Peritoneum (tissue), 1 donor: ENCODE measurements around the gene TWIST1.

DNA sequence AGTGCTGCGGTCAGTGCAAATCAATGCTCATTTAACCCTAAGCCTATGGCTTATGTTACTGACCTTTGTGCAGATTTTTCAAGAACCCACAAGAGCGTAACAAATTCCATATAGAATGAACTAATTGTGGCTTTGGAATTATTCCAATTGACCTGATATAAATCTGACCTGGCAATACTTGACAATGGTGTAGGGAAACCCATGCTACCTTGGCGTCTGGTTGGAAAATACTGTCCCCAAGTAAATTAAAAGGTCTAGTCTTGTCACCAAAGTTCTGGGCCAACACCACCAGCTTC, 320.8 kb downstream of the AHR start:
- PRO-cap: no peak

DNA sequence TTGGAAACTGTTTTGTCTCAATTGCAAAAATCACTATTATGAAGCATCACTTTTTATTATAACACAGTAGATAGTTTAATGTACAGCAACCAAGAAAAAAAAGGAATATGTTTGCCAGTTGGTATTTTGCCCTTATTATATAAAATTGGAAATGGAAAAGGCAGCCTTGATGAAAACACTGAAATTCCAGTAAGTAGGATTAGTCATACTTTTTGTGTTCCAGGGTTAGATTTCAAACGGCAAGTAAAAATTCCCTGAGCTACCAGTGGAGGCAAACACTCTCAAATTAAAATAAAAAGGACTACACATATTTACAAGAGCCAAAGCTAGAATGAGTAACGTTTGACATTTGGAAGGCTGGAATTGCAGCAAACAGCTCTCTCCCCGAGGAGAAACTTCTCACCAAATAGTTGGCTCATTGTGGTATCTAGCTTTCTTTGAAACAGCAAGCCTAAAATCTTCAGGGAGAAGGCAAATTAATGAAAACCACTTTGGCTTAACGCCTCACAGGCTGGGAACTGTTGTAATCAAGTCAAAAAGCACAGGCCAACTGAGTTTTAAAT, 288.5 kb downstream of the SNX13 start:
- PRO-cap: no peak

DNA sequence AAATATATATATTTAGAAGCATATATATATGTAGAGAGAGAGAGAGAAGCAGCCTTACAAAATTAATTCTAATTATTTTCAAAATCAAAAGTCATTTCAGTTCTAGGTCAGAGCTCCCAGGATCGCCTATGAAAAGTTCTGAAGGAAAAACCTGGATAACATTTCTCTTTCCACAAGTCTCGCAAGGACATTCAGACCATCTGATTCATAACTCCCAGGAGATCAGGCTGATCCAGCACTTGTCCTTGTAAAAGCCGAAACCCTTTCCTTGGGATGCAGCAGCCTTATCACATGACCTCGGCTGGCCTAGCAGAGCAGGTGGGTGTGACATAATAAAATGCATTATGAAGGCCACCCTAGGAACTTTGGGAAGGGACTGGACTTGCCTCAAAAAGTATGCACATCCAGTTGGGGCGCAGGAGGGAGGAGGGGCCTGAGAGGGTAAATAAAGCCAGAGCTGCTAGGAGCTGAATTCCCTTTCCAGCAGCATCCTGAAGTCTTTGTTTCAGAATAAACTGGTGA, 260.9 kb downstream of the SNX13 start:
- PRO-cap: no peak

DNA sequence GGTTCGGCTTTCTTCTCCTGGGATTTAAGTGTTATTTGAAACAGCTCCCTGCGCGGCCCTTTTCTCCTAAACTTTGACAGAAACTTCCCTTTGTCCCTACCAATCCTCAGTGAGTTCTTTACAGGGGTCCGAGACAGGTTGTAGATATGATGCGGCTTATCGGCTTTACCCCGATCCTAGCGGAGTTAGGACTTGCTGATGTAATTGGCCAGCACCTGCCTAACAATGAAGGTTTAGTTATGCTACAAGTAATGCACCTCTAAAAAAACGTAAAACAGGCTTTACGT, 563 bp upstream of the SNX13 start:
- PRO-cap: no peak

DNA sequence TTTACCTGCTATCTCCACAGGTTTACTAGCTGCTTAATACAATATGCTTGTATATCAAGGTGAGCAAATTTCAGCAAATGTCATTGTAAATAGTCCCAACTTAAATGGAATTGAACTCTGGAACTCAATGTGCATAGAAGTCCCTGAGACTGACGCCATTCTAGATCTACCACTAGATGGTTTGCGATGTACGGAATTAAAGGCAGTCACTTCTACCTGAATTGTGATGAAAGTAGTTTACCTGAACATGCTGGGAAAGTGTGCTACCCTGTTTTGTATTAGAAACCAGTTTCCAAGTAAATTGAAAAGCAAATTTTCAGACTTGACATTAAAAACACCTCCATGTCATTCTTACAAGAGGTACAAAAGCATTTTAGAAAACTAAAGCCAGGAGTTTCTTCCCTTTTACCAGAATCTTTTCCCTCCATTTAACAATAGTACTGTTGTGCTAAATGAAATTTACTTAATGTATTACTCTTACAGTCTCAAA, 952 bp upstream of the SNX13 start:
- PRO-cap: no peak

DNA sequence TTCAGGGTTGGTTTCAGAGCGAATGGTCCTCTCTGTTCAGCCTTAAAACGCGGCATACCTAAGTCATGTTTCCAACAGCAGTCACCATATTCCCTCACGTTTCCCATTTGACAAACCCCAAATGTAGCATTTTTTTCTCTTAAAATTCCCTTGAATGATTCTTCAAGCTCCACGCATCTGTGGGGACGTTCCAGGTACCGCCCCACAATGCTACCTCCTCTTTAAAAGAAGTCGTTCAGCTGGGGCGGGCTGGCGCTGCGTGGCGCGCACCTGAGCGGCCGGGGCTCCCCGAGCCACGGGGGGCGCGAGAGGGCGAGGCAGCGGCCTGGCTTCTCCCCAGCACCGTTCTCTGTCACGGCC, 58.4 kb upstream of the PRPS1L1 start:
- PRO-cap: no peak

DNA sequence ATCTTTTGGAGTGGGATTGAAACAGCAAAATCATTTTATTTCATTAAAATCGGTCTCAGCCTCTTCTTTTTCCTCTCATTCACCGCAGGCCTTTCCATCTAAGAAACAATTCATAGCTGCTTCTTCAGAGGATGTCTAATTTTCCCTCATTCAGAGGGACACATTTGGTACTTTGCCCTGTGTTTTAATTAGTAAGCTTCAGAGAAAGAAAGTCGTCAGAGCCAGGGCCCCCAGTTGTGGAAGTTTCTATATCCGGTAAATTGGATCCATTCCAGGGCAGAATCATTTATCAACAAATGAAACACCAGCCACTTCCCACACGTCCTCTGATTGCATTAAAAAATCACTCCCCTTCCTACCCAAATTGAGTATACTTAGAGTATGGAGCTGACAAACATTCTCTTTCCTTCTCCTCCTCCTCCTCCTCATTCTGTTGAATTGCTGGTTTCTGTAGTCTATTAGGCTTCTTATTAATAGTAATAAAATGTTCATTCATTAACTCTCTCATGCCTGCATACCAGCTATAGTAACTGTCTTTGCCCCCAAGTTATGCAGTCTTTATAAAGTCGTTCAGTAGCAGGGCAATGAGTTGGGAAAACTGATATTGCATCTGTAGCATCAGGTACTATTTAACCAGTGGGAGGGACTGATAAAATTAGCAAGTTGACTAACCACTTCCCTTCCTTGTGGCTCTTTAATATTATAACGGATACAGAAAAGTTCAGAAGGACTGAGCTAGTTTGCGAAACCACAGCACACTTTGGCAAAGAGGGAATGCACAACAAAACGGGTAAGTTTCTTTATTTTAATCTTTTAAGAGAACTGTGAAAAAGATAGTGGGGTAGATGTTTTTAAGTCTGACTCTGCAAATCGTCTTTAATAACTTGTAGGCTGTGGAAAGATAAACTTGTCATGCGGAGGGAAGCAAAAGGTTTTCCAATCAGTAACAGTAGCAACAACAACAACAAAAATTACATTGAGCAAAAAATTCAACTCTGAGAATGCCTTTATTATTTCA, 205.5 kb upstream of the HDAC9 start:
- PRO-cap: no peak

GRCh38 chr7:18294162-18294714, 201.3 kb upstream of the HDAC9 start:
- PRO-cap: no peak

GRCh38 chr7:18928486-18928864, 189.0 kb downstream of the TWIST1 start:
- PRO-cap: no peak

DNA sequence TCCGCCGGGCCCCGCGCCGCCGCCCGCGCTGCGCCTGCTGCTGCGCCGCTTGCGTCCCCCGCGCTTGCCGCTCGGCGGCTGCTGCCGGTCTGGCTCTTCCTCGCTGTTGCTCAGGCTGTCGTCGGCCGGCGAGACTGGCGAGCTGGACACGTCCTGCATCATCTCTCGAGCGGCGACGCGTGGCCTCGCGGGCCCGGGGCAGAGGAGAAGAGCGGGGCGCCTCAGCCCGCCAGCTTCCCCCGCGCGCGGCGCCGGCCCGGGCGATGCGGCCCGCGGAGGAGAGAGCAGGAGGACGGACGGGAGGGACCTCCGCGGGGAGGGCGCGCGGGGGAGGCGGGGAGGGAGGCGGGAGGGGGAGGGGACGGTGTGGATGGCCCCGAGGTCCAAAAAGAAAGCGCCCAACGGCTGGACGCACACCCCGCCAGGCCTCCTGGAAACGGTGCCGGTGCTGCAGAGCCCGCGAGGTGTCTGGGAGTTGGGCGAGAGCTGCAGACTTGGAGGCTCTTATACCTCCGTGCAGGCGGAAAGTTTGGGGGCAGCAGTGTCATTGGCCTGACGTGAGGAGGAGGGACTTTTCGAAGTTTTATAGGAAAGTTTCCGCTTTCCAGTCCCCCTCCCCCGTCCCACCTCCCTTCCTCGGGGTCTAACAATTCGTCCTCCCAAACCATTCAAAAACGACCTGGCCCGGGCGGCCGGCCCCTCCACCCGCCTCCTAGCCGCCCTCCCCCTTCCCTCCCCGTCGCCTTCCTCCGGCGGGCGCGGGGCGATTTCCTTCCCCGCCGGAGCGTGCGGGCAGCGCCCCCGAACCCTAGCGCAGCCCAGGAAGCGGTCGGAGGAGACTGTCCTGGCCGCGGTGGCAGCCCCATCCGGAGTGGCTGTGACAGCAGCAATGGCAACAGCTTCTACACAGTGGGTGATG, at the start of gene TWIST1:
Gene TWIST1, minus strand, starts transcription at position 477 of the 919 bp plus-strand sequence.
- PRO-cap: unidirectional peak, minus-strand start at position 477 of the sequence

- PRO-cap: no peak
Measured at GRCh38 chr7:20114184-20115042, 102.8 kb downstream of the MACC1 start.

- PRO-cap: no peak
Measured at GRCh38 chr7:20307071-20307575, 23.6 kb upstream of the ITGB8 start.

DNA sequence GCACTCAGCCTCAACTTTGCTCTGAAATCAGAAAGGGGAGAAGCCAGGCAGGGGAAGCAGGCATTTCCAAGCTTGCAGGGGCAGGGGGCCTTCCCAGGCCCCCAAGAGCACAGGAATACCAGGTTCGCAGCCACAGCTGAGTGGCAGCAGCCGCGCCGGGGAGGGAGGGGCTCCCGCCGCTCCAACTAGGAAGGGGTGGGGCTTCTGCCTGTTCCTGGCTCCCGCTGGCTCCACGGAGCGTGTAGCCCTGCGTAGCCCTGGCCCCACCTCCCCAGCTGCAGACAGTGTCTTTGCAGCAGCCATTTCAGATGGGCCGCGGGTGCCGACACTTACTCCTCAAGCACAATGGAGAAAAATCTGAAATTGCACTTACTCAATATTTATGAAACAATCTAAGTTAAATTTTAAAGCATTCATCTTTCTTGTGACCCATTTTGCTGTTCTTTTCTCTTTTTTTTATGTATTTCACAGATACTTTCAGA, 54.9 kb upstream of the ABCB5 start:
- PRO-cap: no peak

GRCh38 chr7:22153977-22154789, 202.8 kb downstream of the RAPGEF5 start:
- PRO-cap: no peak

GRCh38 chr7:22212232-22212800, 144.6 kb downstream of the RAPGEF5 start:
- PRO-cap: no peak

DNA sequence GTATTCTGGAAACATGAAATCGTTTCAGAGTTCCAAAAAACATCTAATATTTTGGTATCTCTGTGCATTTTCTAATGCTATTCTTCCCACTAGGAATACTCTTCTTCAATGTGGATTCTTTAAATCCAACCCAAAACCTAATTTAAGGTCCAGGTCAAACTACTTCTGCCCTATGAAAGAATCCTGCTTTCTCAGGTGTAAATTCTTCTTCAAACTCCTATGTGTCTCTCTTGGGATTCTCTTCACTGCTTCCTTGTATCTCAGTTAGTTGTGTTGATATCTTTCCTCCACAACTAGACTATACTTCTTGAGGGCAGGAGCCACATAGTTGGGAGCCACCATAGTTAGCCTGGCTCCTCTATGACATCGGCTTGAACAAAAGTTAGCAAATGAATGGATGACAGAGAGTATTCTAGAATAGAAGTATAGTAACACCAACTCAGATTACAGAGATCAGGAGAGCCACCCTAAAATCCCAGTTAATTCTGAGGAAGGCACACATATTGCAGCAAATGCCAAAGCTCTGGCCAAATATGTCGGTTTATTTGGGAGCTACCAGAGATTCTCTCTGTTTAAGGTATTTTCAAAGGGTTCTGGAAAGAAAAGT, 141.6 kb downstream of the RAPGEF5 start:
- PRO-cap: no peak

DNA sequence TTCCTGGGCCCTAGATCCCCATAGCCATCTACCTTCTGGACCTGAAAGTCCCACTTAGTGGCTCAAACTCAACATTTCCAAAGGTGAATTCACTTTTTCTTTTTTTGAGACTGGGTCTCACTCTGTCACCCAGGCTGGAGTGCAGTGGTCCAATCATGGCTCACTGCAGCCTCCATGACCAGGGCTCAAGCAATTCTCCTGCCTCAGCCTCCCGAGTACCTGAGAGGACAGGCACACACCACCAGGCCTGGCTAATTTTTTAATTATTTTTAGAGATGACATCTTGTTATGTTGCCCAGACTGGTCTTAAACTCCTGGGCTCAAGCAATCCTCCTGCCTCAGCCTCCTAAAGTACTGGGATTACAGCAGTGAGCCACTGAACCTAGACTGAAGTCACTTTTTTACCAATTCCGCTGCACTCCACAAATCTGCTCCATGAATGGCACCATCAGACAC, 82.7 kb downstream of the RAPGEF5 start:
- PRO-cap: no peak

- PRO-cap: no peak
Measured at GRCh38 chr7:22333537-22334449, 23.2 kb downstream of the RAPGEF5 start.

- PRO-cap: no peak
Measured at GRCh38 chr7:22361357-22362458, 4.8 kb upstream of the RAPGEF5 start.

DNA sequence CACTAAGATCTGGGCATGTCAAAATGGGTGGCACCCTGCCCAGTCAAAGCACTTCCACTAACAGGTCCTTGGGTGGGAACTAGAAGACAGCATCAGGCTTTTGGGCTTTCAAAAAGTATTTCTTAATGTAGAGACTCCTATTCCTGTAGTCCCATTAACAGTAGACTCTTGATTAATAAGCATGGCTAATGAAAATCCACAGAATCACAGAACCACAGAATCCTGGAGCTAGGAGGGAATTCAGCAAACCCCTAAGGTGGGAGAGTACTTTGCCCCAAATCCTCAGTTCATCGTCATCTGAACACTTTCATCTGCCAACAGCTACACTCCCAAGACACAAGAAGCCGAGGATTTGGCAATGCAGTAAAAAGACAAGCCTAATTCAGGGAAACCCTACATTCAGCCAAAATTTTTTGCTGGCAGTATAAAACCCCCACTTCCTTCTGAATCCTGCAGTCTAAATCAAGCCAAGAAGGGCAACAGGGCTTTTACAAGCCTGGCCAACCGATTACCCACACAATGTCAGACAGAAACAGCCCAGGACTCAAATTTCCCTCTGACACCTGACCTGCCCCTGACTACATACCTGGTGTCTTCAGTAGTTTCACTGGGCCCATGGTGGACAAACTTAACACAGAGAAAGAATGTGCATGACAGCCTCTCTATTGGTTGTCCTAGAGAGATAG, 5.9 kb upstream of the IL6 start:
- PRO-cap: no peak